Upper lobe of left lung (tissue), 5 donors: ENCODE results near the genes APOH, CACNG1 and ARSG.

- PRO-cap, 2 experiments = no peak in any of the 2 experiments
- RAMPAGE, long total RNA, 4 experiments = start-site peak on the minus strand in 1 of 4 experiments, at chr17:66229383-66229405 at its widest, 52 reads per replicate
These were observed at the start of gene APOH for GRCh38 chr17:66229168-66229965. Gene APOH (minus strand): TSS chr17:66229415.

GRCh38 chr17:66533625-66534075, 231.2 kb downstream of the PRKCA start:
- PRO-cap, 2 experiments = no peak in any of the 2 experiments
- RAMPAGE, long total RNA, 4 experiments = no peak in any of the 4 experiments

DNA sequence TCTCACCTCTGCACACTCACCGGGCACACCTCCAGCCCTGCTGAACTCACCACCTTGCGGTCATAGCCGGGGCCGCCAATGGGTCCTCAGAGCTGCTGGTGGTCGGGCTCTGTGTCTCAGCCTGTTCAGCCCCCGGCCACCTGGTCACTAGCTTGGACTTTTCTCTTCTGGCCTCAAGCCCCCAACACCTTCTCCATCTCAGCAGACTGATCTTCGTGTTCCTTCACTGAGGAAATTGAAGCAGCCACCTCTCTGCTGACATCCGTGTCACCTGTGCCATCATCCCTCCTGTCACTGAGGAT, 53.5 kb upstream of the CACNG4 start:
- PRO-cap, 2 experiments = no peak in any of the 2 experiments
- RAMPAGE, long total RNA, 4 experiments = no peak in any of the 4 experiments

DNA sequence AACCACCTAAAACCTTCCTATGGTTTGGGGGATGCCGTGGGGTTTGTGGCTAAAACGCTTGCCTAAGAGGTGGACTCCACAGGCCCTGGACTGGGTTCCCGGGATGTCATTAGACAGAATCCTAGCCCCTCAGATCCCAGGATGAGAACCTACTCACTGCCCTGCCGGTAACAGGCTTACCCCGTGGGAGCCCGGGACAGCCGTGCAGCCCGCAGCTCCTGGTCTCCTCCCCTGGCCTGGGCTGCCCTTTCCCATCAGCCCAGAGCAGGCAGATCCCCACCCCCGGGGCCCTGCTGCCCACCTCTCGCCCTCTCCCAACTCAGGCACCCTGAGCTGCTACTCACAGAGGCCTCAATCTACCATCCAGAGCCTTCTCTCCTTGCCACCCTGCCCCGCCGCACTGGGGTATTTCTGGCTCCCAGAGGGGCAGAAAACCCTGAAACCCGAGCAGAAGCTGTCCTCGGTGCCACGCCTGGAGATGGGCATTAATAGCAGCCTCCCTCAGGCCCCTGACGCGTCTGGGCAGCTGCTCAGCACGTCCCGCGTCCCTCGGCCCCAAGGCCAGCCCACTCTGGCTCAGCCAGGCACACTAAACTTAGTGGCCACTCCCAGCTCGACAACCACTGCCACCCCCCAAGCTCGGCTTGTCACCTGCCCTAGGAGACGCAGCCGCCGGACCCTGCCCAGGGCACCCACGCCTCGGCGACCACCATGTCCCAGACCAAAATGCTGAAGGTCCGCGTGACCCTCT, at the start of gene CACNG1:
Gene CACNG1 (plus strand): TSS at position 605 of the 751 bp plus-strand sequence.
- PRO-cap, 2 experiments = peak in 1 of 2 experiments; most common plus-strand start position 659 of the sequence (in 1); most common minus-strand start position 229 of the sequence (in 1)
- RAMPAGE, long total RNA, 4 experiments = no peak in any of the 4 experiments

- PRO-cap, 2 experiments = no peak in any of the 2 experiments
- RAMPAGE, long total RNA, 4 experiments = no peak in any of the 4 experiments
These were observed 33.8 kb downstream of the CACNG1 start for GRCh38 chr17:67078086-67078529.

GRCh38 chr17:67188782-67189635, 56.0 kb downstream of the HELZ start:
- PRO-cap, 2 experiments = no peak in any of the 2 experiments
- RAMPAGE, long total RNA, 4 experiments = start-site peak on the minus strand in 1 of 4 experiments, at chr17:67189025-67189085 at its widest, 21 reads per replicate

GRCh38 chr17:67215888-67216425, 29.0 kb downstream of the HELZ start:
- PRO-cap, 2 experiments = no peak in any of the 2 experiments
- RAMPAGE, long total RNA, 4 experiments = no peak in any of the 4 experiments

DNA sequence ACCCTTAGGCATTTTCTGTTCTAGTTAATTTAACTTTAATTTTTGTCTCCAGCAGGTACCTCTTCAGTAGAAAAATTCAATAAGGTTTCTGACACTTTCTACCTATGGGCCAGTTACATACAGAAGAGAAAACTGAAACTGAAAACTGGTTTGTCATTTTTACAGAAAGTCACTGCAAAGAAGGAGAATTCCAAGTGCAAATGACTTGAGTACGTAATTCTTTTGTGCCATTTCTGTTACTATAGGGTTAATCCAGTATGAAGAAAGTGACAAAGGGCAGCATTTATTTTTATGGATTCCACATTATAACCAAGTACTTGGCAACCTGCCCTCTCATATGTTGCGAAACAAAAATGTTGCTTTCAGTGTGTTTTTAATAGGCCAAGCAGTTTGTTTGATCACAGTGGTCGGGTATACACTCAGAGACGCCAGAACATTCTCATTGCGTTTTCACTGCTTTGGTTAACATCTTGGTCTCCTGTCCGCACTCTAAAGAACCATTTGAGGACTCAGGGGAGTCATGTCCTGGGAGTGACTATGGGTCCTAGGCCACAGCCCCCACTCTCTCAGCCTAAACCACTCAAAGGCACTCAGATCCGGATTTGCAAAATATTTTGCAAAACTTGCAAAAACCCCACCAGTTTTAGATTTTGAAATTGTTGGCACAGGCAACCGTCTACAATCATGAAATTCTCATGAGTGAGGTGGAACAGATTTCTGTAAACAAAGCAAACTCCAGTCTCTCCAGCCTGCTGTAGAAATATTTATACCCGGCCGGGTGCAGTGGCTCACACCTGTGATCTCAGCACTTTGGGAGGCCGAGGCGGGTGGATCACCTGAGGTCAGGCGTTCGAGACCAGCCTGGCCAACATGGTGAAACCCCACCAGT, 15.4 kb upstream of the HELZ start:
- PRO-cap, 2 experiments = no peak in any of the 2 experiments
- RAMPAGE, long total RNA, 4 experiments = no peak in any of the 4 experiments

- PRO-cap, 2 experiments = no peak in any of the 2 experiments
- RAMPAGE, long total RNA, 4 experiments = no peak in any of the 4 experiments
These were observed 44.6 kb upstream of the HELZ start for GRCh38 chr17:67289444-67290116.

GRCh38 chr17:67337820-67338638, 28.3 kb downstream of the PSMD12 start:
- PRO-cap, 2 experiments = no peak in any of the 2 experiments
- RAMPAGE, long total RNA, 4 experiments = no peak in any of the 4 experiments

- PRO-cap, 2 experiments = no peak in any of the 2 experiments
- RAMPAGE, long total RNA, 4 experiments = no peak in any of the 4 experiments
These were observed 147.6 kb upstream of the NOL11 start for GRCh38 chr17:67569967-67570716.

DNA sequence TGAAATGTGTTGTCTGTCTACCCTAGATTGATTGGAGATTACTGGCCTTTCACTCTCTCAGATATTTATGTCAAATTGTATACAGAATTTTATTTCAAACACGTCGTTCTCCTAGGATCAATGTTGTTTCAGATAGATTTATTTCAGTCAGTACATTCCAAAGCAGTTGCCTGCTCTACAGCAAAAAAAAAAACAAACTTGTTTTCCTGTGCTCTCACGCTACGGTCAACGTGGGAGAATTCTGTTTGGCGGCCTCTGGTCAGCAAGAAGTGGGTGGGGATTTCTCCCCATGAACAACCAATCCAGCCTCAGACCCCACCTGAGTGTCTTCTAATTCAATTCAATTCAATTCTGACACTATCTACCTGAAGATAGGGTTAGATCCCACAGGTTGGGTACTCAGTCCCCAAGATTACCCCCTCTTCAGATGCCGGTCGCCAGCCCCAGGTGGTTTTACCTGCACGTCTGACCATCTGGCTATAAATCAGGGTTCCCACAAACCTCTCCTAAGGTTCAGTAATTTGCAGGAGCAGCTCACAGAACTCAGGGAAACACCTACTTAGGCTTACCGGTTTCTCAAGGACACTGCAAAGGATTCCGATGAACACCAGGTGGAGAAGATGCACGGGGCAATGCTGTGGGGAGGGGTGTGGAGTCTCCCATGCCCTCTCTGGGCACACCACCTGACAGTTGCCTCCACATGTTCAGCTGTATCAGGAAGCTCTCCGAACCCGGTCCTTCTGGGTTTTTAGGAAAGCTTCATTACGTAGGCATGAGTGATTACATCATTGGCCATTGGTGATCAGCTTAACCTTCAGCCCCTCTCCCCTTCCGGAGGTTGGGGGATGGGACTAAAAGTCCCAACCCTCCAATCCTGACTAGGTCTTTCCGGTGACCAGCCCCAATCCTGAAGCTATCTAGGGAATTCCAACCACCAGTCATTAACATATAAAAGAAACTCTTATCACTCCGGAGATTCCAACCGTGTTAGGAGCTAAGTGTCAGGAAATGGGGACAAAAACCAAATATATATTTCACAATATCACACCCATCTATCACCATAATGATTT, 21.8 kb downstream of the C17orf58 start:
- PRO-cap, 2 experiments = no peak in any of the 2 experiments
- RAMPAGE, long total RNA, 4 experiments = no peak in any of the 4 experiments

DNA sequence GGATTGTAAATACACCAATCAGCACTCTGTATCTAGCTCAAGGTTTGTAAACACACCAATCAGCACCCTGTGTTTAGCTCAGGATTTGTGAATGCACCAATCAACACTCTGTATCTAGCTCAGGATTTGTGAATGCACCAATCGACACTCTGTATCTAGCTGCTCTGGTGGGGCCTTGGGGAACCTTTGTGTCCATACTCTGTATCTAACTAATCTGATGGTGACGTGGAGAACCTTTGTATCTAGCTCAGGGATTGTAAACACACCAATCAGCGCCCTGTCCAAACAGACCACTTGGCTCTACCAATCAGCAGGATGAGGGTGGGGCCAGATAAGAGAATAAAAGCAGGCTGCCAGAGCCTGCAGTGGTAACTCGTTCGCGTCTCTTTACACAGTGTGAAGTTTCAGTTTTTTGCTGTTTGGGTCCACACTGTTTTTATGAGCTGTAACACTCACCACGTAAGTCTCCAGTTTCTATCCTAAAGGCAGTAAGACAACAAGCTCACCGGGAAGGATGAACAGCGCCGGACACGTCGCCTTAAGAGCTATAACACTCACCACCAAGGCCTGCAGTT, 64.4 kb downstream of the KPNA2 start:
- PRO-cap, 2 experiments = no peak in any of the 2 experiments
- RAMPAGE, long total RNA, 4 experiments = no peak in any of the 4 experiments

GRCh38 chr17:68228546-68229306, 19.1 kb upstream of the AMZ2 start:
- PRO-cap, 2 experiments = no peak in any of the 2 experiments
- RAMPAGE, long total RNA, 4 experiments = no peak in any of the 4 experiments

GRCh38 chr17:68238984-68239473, 8.8 kb upstream of the AMZ2 start:
- PRO-cap, 2 experiments = no peak in any of the 2 experiments
- RAMPAGE, long total RNA, 4 experiments = no peak in any of the 4 experiments

DNA sequence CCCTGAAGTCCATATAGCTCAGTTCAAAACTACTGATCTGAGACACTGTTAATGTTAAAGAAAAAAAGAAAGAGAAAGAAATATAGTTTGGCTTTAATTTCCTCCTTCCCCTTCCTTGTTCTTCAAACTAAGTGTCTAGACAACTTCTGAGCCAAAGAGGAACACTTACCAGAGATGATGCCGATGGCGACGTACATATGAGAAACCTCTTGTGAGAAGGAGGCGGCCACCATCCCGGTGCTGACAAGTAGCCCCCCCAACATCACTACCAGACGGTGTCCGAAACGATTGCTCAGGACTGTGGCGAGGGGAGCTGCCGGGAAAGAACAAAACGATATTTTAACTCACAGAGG, 17.2 kb downstream of the SLC16A6 start:
- PRO-cap, 2 experiments = no peak in any of the 2 experiments
- RAMPAGE, long total RNA, 4 experiments = no peak in any of the 4 experiments

DNA sequence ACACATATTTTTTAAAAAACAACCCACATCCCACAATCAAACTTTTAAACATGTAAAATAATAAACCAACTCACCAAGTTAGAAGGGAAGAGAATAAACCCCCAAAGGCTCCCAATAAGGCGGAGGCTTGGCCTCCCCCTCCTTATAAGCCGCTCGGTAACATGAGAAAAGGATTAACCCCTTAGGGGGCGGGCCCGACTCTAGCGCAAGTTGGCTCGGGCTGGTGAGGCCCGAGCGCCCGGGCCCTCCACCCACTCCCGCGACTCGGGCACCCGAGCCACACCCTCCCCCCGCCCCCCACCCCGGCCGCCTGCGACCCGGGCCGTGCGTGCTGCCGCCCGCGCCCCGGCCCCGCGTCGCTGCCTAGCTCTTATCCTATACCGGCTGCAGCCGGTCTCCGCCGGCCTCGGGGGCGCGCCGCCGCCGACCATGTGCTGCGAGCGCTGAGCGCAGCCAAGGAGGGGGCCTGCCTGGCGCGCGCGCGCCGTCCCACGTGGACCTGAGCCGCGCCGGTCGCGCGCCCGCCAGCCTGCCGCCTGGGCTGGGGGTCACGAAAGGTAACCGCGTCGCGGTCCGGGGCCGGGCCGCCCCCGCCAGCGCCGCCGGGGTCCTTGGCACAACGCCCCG, at the start of gene ARSG:
Gene ARSG (plus strand): TSS at position 484 of the 627 bp plus-strand sequence.
- PRO-cap, 2 experiments = peak in 2 of 2 experiments; most common plus-strand start position 527 of the sequence (in 1); most common minus-strand start position 361 of the sequence (in 1)
- RAMPAGE, long total RNA, 4 experiments = start-site peak on the minus strand in 2 of 4 experiments, centred at positions 120 to 243 of the sequence, 8 to 11 reads per replicate

GRCh38 chr17:68398448-68398995, 58.8 kb downstream of the WIPI1 start:
- PRO-cap, 2 experiments = no peak in any of the 2 experiments
- RAMPAGE, long total RNA, 4 experiments = no peak in any of the 4 experiments

GRCh38 chr17:68456262-68457013, 858 bp downstream of the WIPI1 start:
- PRO-cap, 2 experiments = peak in 1 of 2 experiments; most common plus-strand start chr17:68456913 (in 1); most common minus-strand start chr17:68456791 (in 1)
- RAMPAGE, long total RNA, 4 experiments = no peak in any of the 4 experiments

DNA sequence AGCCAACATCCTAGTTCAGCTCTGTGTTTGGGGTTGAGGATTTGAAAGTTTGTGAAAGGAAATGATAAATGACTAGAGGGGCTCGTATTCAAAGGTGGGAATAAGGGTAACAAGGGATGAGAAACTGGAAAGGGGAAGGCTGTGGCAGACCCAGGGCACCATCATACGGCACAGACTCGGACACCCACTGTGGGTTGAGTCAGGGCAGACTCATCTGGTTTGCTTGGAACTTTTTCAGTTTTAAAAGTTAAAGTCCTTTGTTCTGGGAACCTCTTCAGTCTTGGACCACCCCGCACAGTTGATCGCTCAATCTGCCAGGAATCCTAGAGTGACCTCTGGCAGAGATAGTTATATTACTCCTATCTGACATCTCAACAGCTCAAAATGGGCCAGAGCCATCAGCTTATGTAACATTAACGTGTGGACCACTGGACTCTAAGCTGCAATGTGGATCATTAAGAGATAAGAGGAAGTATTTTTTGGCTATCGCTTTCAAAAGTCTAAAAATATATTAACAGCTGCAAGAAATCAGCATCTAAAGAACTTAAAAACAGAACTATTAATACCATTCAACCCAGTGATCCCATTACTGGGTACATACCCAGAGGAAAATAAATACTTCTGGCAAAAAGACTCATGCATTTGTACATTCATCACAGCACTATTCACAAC, 164.2 kb downstream of the ABCA8 start:
- PRO-cap, 2 experiments = no peak in any of the 2 experiments
- RAMPAGE, long total RNA, 4 experiments = no peak in any of the 4 experiments